Measurements from ENCODE around the genes FGD5 and RBSN.

GRCh38 chr3:14016719-14017752 lies 107.6 kb downstream of the CHCHD4 start:
- RRBS = no CpG with 5 or more reads among the region's 11 CpGs

DNA sequence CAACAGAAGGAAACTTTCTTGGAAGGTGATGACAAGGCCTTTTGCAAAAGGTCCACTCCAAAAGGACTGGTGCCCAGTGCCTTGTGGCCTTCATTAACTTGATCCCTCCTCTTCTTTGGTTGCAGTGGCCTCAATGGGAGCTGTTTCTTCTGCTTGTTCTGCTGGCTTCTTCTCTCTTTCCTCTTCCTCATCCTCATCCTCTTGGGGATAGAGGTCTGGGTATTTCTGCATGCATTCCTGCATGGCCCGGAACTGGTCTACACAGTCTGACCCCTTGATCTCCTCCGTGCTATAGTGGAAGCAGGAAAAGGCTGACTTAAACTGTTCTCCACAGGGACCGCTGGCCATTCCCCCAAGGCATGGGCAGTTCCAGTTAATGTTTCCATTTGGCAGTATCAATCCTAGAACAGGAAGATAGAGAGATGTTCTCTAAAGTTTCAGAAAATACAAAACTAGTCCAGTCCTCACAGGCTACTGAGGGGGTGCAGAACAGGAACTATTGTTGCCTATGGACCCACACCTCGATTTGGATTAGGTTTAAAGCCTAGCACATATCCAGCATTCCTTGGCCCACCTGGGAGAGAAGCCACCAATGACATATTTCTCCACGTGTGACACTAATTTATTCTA lies 11.8 kb downstream of the CHCHD4 start:
- RRBS = no CpG with 5 or more reads among the region's 5 CpGs

GRCh38 chr3:14125483-14126537 lies 958 bp downstream of the TMEM43 start:
- RRBS = no CpG with 5 or more reads among the region's 27 CpGs

DNA sequence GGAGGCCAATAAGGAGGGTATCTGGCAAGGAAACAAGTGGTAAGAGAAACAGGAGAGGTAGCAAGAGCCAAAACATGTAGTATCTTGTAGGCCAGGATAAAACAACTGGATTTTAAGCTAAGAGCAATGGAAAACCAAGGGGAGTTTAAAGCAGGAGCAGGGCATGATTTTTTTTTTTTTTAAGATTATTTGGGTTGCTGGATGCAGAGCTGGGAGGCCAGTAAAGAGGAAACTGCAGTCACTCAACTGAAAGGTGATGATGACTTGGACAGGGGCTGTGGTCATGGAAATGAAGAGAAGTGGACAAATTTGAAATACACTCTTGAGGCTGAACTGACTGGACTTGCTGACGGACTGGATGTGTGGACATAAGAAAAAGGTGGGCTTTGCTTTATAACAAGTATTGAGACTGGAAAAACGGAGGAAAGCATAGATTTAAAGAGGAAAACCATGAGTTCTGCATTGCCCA lies 828 bp downstream of the XPC start:
- RRBS = no CpG with 5 or more reads among the region's 2 CpGs

DNA sequence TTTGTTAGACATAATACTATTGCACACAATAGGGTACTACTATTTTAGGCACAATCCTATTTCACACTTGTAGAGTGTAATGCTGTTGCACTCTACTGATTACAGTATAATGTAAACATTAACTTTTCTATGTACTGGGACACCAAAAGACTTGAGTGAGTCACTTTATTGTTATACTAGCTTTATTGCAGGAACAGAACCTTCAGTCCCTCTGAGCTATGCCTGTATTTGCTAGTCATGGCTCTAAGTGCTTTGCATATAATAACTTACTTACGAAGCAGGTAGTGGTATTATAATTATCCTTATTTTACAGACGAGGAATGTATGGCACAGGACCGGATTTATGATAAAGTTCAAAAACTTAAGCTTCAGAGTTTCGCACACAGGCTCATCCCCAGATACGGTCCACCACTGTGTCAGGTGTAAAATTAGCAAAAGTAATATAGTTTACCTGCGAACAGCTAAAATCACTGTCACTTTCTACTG lies 106.6 kb upstream of the SLC6A6 start:
- RRBS = no CpG with 5 or more reads among the region's 6 CpGs

DNA sequence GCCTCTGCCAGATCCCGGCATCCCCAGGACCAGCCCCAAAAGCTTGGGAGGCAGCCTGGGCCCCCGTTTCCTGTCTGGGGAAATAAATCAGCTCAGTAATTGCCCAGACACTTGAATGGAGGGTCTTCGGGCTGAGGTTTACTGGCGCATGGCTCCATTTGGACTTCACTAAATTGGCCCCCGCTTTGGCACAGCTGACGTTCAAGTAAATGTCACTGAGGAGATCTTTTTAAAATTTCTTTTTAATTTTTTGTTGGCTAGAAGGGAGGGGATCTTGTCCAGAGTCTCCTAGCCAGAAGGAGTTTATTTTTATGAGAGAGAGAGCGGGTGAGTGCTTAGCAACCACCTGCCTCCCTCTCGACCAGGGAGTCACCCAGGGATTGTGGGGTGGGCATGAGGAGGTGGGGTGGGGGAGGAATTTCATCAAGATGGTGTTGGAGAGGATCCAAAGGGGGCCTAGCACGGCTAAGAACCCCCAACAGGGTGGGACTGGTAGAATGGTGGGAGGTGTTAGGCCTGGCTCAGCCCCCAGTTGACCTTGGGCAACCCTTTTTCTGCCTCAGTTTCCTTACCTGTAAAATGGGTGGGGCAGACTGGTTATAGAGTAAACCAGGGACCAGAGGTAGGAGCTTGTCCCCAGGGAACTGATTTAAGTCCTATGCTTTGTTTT lies 1.7 kb downstream of the SLC6A6 start:
- RRBS = 50% methylated on average over 1 of the region's 9 CpGs

GRCh38 chr3:14424232-14424599 lies 21.8 kb downstream of the SLC6A6 start:
- RRBS = no CpG with 5 or more reads among the region's 4 CpGs

GRCh38 chr3:14480104-14480809 lies 59.9 kb downstream of the GRIP2 start:
- RRBS = no CpG with 5 or more reads among the region's 9 CpGs

- RRBS = 9% methylated on average over 25 of the region's 44 CpGs
These were observed 49.5 kb upstream of the CCDC174 start for GRCh38 chr3:14601928-14602562.

DNA sequence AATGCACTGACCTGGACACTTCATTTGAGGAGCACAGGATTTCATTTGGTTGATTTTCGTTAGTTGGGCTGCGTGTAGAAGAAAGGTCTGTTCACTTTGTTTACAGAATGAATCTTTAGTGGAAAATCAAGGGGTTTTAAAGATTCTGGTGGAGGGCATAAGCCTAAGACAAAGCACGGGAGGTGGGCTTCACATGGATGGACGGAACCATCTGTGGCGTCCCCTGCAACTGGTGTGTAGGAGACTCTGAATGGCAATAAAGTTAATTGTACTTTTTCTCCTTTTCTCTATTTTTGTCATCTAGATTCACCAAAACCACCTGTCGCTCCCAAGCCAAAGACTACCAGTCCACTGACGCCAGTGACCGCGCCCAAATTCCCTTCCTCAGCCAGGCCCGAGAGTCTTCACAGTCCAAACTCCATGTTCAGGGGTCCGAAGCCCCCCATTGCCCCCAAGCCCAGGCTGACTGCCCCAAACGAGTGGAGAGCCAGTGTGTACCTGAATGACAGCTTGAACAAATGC lies at the start of gene FGD5:
FGD5 (plus strand) TSS at position 311 of the 522 bp plus-strand sequence.
- RRBS = no CpG with 5 or more reads among the region's 12 CpGs

- RRBS = no CpG with 5 or more reads among the region's 4 CpGs
These were observed 14.8 kb downstream of the FGD5 start for GRCh38 chr3:14833593-14833964.

GRCh38 chr3:14935471-14936119 lies 11.8 kb upstream of the NR2C2 start:
- RRBS = no CpG with 5 or more reads among the region's 1 CpG

DNA sequence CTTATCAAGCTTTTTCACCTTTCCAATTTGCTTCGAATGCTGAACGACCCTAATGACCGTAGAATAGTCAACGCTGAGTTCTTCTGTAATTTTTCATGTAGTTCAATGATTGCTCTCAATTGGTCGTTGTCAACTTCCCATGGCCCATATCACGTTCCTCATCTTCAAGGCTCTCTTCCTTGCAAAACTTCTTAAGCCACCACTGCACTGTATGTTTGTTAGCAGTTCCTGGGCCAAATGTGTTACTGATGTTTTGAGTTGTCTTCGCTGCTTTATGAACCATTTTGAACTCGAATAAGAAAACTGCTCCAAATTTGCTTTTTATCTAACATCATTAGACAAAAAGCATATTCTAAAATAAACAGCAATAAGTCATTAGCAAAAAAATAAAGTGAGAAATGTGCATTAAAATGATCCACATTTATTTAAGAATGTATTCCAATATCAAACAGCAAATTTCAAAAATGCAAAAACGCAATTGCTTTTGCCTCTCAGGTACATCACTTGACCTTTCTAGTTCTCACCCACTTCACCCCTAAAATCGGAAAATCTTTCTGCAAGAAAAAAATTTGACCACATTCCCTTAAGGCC lies 1.5 kb upstream of the NR2C2 start:
- RRBS = no CpG with 5 or more reads among the region's 10 CpGs

GRCh38 chr3:14988985-14989527 lies 41.7 kb downstream of the NR2C2 start:
- RRBS = no CpG with 5 or more reads among the region's 3 CpGs

- RRBS = 98% methylated on average over 2 of the region's 12 CpGs
These were observed 27.1 kb downstream of the MRPS25 start for GRCh38 chr3:15037606-15038849.

DNA sequence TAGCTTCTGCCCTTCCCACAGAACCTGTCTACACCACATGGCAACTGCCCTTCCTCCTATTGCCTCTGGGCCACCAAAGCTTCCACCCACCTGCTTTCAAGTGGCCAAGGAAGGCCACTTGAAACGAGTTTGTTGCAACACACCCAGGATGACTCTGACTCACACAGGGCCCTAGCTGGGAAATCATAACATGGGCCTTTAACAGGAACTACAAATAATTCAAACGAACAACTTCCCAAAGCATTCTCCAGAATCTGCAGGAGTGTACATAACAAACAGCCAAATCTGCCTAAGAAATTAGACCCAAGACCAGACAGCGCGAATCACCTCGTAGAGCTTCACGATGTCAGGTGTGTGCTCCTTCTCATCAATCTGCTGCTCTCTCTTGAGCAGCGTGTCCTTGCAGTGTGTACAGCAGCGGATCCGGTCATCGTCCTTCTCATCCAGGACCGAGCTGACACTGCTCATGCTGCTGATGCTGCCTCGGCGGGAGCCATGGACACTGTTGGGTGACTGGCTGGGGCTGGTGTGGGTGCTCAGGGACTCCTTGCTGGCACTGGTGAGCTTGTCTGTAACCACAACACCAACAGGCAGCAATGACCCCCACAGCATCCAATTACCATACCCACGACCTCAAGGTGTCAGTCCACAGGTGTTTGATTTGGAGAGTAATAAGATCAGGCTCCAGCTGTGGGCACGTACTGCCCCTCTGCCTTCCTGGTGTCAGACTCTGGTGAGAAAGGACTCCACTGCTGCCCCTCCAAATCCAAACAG lies 16.7 kb downstream of the RBSN start:
- RRBS = no CpG with 5 or more reads among the region's 15 CpGs

GRCh38 chr3:15098457-15099500 lies at the start of gene RBSN:
RBSN (minus strand) TSS chr3:15099148.
- RRBS = 3% methylated on average over 22 of the region's 77 CpGs

DNA sequence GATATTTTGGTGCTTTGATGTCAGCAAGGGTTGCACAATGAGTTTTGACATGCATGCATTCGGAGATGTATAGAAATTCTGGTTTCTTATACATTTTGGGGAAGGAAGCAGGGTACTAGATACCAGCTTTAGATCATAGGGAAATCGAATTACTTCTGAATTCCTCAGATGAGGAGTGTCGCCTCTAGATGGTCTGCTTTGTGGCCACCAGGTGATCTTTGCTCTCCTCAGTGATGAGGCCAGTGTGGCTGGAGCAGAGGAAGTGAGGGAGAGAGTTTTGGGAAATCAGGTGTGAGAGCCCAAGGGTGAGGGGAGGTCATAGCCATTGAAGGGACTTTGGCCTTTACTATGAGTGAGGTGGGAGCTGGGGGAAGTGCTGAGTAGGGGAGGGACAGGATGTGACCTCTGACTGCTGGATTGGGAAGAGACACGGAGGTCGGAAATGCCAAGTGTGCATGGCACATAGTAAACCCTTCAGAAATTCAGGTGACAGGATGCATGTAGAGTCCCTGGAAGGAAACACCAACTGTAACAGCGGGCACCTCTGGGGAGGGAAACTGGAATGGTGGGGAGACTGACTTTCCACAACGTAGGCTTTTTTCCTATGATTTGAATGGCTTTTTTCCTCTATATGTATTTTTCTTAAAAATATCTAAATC lies 8.5 kb upstream of the RBSN start:
- RRBS = no CpG with 5 or more reads among the region's 7 CpGs

- RRBS = no CpG with 5 or more reads among the region's 7 CpGs
These were observed 993 bp downstream of the CAPN7 start for GRCh38 chr3:15207022-15207455.

GRCh38 chr3:15314876-15315521 lies 17.4 kb downstream of the SH3BP5 start:
- RRBS = no CpG with 5 or more reads among the region's 5 CpGs